GM12892 (cell line): ENCODE data around the gene METTL22.

DNA sequence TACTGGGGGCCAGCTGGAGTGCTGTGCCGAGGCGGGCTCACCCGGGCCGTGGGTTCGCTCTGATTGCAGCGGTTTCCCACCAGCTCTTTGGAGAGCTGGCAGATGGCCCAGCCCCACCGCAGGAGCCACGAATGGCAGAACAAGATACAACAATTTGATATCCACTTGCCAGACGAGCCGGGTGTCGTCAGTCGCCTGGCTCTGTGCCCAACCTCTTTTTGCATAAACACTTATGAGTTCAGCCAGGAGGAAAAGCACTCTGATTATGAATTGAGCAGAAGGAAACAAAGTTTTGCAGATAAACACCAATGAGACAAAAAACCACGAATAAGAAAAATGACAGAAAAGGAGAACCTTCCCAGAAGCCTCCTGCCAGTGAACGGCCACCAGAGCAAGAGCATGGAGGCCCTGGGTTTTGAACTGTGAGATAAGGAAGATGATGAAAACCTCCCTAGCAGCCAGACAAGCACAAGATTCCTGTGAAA, 19.9 kb upstream of the EEF2KMT start:
- RRBS, result no CpG with 5 or more reads among the region's 14 CpGs

DNA sequence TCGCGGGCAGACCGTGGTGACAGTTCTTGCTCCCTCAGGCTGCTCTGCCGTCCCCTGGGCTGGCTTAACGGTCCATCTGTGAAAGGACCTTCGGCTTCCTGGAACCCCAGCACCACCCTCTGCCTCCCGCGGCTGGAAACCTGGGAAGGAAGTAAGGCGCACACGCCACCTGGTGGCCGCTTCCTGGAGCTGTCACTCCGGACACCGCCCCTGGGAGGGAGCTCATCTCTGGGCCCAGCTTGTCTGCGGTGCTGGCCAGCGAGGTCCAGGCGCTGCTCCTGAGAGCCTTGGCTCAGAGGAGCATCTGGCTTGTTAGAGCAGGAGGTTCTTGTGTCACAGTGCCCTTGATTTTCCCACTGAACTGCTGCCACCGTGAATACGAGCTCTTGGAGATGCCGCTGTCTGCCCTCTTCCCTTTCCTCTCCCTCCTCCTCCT, 402.7 kb upstream of the RBFOX1 start:
- RRBS, result no CpG with 5 or more reads among the region's 19 CpGs

DNA sequence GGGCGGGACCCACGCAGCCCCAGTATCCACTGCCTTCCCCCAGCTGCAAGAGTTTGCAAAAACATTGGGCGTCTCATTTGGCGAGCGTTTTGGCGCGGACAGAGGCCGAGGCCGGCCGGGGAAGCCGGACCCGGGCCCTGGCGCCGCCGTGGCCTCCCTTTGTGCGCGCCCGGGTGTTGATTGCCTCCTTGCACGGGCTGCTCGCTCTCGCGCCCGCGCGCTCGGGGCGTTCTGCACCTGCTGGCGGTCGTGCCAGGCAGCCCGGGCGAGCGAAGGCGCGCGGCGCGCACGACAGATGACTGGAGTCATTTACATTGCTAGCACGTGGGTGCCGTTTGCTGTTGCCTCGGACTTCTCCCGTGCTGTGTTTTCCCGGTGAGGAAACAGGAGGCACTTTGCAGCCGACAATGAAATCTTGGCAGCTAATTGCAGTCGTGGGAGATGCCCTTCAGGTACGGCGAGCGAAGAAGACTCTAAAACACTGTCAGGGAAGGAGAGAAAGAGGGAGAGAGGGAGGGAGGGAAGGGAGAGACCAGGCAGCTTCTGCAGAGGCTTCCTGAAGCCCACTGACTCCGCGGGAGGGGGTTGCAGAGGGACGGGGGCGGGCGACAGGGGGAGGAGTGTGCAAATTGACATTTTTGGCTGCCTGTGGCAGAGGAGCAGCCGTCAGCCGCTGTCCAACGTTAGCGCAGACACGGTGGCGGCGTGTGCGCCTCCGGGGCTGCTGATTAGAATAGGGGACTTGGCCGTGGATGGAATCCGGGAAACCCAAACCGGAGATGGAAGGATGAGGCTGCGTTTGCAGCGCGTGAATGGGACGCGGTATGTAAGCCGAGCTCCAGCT, 464.5 kb downstream of the RBFOX1 start:
- RRBS, result 71% methylated on average over 16 of the region's 71 CpGs

DNA sequence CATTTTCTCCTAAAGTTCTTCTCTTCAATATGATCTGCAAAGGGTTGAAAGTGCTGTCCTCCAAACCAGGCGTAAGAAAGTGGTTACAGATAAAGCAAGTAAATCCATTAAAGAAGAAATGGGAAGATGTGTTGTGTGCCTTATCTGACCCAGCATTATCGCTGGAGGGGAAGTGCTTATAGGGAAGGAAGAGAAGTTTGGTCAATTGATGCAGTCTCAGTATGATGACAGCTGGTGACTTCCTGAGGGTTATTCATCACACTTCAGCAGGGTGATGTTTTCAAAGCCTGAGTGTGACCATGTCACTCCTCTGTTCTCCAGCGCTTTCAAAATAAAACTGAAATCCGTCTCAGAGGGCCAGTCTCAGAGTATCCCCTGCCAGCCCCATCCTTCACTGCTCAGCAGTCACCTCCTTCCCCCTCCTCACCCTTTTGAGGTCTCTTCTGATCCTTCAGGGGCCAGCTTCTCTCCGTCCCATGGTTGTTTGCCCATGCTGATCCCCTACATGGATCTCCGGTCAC, 808.5 kb downstream of the RBFOX1 start:
- RRBS, result no CpG with 5 or more reads among the region's 6 CpGs

- RRBS, result no CpG with 5 or more reads among the region's 4 CpGs
These were observed 1238.4 kb downstream of the TMEM114 start for GRCh38 chr16:7351918-7352232.

- RRBS, result no CpG with 5 or more reads among the region's 5 CpGs
These were observed 8.2 kb downstream of the TMEM114 start for GRCh38 chr16:8582098-8582502.

DNA sequence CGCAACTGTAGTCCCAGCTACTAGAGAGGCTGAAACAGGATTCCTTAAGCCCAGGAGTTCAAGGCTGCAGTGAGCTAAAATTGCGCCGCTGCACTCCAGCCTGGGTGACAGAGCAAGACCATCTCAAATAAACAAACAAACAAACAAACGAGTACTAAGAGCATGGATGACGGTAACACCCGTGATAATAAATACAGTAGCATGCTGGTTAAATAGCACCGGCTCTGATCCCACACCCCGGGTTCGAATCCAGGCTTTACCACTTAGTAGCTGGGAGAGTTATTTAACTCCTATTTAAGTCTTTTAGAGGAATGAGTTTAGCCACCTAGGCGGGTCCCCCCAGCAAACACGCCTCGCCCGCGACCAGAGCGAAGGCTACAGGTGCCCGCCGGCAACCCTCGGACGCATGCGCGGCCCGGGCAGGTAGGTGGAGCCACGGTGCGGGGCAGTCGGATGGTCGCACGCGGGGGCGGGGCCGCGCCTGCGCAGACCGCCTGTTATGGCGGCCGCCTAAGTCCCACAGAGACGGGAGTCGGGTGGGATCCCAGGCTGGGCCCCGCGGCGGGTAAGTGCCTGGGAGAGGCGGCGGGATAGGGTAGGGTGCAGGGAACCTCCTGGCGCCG, at the start of gene METTL22:
TSS of gene METTL22 (plus strand) at position 488 of the 623 bp plus-strand sequence.
- RRBS, result no CpG with 5 or more reads among the region's 44 CpGs

DNA sequence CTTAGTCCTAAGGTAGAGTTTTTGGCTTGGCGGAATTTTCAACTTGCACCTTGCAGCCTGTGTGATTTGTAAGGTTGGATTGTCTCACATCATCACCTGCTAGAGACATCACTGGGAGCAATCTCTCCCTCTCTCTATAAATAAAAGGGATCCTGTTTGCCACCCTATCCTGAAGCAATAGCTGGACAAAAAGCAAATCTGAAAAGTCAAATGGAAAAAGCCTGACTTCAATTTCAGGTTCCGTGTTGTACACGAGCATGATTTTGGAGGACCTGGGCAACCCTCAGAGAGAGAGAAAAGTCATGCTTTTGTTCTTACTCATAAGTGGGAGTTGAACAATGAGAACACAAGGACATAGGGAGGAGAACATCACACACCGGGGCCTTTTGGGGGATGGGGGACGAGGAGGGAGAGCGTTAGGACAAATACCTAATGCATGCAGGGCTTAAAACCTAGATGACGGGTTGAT, 22.9 kb upstream of the ABAT start:
- RRBS, result no CpG with 5 or more reads among the region's 7 CpGs

GRCh38 chr16:8836045-8836628, 32.7 kb downstream of the CARHSP1 start:
- RRBS, result no CpG with 5 or more reads among the region's 17 CpGs

DNA sequence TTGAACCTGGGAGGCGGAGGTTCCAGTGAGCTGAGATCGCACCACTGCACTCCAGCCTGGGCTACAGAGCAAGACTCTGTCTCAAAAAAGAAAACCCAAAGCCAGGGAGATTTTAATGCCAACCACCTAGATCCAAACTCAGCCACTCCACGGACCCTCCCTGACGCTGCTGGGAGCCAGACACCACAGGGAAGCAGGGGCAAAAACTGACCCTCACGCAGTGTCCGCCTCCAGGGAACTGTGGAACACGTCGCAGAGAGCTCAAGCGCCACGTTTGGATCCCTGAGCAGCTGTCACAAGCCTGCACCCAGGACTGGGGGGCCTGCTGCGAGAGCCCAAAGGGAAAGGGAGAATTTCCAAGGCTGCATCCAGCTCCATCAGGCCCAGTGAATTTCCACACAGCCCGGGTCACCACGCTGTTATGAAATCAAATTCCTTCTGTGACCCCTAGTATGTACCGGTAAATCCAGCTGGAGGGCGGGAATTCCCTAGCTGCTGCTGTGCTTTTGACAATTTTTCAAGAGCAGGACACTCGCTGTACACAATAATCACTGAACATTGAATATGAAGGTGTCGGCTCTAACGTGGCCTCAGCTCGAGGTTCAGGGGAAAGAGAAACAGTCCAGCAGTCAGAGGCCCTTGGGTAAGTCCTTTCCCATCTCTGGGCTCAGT, 8.8 kb downstream of the CARHSP1 start:
- RRBS, result 95% methylated on average over 1 of the region's 19 CpGs

- RRBS, result no CpG with 5 or more reads among the region's 16 CpGs
These were observed 7.4 kb downstream of the CARHSP1 start for GRCh38 chr16:8861206-8862102.

- RRBS, result no CpG with 5 or more reads among the region's 30 CpGs
These were observed 12.5 kb downstream of the LITAFD start for GRCh38 chr16:8894333-8895398.

GRCh38 chr16:8904928-8905822, 23.0 kb downstream of the LITAFD start:
- RRBS, result no CpG with 5 or more reads among the region's 20 CpGs

DNA sequence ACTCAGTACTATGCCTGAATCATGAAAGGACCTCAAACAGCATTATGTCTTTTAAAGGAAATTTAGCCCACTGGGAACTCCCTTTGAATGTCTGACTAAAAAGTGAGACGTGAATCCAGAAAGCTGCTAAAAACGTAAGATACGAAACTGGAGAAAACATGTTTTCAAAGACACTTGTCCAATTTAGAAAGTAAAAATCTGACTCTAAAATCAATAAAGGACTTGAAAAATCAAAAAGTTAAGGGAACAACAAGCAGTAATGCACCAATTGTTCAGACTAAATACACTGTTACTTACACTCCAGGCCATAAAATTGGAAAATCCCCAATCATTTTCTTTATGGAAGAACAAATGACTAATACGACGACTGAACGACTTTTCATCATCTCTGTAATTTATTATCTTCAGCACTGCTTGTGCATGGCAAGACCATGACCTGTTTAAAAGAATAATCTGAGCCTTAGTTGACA, 38.7 kb downstream of the LITAFD start:
- RRBS, result no CpG with 5 or more reads among the region's 6 CpGs

DNA sequence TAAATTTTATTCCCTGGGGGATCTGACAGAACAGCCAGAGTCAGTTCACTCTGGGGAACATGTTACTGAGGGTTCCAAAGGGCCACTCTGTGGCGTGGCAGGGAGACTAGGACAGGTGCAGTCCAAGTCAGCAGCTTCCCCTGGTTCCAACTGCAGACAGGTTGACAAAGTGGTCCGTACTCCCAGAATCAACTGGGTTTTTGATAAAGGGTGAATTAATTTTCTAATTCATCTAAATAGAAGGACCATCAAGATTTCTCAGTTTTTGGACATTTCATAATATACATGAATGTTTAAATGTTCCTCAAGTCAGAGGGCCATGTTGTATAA, 40.3 kb downstream of the LITAFD start:
- RRBS, result no CpG with 5 or more reads among the region's 2 CpGs

DNA sequence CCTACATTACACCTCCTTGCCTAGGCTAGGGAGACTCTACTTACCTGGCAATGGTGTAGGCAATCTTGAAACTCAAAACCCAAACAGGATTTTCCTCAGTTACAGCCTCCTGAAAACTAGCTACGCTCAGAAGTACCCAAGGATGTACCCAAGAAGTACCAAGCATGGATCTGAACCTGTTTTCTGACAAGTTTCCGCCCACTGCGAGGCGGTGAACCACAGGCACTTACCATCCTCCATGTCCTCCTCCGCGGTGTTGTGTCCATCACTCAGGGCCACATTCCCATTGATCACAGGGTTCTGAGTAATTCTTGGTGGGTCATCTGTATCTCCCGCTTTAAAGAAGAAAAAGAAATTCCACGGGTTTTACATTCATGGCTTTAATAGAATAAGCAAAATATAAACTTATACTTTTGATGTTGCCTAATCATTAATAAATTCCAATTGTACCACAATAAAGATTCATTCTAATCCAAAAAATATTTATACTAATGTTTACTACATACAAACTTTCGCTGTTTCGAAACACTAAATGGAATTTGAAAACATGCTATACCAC, 33.6 kb downstream of the USP7 start:
- RRBS, result no CpG with 5 or more reads among the region's 10 CpGs

GRCh38 chr16:9078999-9079420, 12.4 kb upstream of the HAPSTR1 start:
- RRBS, result no CpG with 5 or more reads among the region's 3 CpGs

DNA sequence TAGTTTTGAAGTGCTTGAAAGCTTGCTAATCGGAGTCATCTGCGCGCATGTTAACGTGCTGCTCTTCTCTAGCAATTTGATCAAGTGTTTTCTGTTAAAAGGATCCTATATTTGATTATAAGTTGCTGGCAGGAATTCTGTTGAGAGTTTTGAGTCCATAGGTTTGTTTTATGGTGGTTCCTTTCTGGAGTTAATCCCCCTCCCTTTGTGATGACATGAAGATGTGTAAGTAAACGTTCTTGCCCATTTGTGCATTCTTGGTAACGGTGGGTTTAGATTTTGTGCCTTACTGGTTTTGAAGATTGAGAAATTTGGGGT, 2.0 kb downstream of the HAPSTR1 start:
- RRBS, result no CpG with 5 or more reads among the region's 6 CpGs

DNA sequence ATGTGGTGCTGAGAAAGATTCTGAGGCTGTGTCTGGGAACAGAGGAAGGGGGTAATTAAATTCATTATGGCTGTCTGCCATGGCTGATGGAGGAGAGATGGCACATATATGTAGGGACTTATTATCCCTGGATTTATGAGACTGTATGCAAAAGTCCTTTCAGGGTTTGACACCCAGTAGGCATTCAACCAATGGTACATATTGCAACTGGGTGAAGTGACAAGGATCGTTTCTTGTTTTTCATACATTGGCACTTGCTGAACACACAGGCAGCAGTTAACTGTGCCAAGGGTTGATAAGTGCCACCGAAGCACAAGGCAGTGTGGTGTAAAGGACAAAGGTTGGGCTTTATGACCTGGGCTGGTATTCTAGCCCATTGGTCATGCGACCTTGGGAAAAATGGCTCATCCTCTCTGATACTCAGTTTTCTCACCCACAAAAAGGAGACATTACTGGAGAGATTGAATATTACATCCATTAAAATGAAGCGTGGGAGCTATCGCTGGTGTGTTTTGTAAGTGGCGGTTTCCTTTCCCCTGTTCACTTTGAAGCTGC, 216.8 kb downstream of the HAPSTR1 start:
- RRBS, result no CpG with 5 or more reads among the region's 6 CpGs

GRCh38 chr16:9541697-9542702, 450.6 kb downstream of the HAPSTR1 start:
- RRBS, result no CpG with 5 or more reads among the region's 13 CpGs